Tibial artery (tissue), 1 donor: ENCODE data around the gene LRRC4C.

DNA sequence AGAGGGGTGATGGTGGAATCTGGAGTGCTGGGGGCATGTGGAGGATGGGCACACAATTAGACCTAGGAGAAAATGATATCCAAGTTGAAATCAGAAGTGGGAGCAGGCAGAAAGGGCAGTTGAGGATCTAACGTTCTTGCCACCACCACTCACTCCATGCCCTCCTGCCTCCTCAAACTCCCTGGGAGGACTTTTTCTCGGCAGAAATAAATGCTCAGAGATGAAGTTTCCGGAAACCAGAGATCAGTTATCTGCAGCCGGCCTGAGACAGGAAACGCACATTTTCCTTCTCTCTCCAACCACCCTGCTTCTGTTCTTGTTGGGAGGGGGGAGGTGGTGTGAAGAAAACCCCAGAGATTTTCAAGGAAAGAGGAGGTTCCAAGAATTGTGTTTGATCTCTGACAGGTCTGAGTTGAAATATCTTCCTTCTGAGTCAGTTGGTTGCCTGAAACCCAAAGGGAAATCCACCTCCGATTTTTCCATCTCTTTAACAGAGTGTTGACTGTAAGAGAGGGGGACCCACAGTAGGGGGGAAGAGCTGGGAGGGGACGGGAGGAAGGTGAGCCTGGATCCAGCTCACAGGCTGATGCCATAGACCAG is 100.9 kb downstream of the TRAF6 start:
- PRO-cap, result no peak

DNA sequence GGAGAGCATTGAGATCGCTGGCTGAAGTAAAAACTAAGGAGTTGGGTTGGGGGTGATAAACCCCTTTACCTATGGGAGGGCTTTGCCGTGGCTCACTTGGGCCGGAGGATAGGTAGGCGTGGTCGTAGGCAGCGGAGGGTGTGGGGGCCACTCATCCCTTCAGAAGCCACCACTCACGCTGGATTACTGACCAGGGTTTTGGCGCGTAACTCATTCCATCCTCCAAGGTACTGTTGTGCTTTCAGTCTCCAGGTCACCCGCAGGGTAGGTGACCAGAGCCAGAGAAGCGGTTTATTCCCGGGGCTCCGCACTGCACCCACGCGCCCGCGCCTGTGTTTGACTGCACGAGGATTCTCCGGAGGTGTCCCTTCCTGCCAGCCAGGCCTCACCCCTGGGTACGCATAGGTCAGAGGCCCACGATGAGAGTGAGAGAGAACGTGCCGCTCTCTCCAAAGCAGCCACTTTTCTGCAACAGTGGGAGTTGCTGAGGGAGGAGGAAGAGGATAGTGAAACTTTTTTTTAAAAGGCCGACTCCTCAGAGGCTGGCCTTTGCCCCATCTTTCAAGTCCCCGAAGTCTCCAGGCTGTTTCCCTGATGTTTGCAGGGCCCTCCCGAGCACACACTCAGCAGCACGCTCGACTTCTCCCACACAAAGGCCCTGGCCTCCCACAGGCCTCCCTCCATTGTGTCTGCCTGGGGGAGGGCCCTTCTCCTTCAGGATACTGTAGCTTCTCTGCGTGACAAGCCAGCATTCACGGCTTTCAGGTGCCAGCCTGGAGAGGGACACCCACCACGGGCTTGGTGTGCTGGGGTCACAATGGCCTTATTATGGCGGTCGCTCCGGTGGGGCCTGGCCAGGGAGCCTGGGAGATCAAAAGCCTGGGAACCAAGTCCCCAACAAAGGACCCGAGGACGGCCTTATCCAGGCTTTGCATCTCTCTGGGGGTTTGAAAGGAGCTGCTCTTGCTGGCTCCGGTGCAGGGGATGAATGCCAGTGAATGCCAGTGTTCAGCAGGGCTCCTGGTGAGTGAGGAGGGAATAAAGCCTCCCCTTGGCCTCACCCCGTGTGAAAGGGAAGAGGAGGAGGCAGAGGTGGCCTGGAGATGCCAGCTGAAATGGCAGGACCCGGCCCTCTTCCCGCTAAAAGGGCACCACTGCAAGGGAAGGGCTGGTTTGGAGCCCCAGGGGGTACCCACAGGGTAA is 55.2 kb downstream of the TRAF6 start:
- PRO-cap, result no peak

DNA sequence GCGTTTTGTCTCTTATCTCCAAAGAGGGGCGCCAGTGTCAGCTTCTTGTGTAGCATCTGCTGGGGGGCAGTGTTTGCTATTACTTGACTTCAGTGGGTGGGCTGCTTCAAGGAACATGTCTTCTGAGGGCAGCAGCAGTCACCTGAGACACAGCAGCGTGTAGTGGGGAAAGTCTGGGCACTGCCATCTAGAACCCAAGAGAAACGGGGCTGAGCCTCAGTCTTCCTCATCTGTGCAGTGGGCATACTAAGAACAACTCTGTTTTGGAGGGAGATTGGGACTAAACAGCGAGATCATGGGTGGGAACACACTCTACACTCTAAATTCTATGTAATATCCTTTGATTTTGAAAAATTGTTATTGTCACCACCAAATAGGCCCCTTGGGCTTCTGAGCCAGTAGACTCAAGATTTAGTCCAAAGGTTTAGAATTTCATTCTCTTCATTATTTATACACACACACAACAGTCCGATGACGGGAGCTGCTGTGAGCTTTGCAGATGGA is 51.9 kb downstream of the TRAF6 start:
- PRO-cap, result no peak

DNA sequence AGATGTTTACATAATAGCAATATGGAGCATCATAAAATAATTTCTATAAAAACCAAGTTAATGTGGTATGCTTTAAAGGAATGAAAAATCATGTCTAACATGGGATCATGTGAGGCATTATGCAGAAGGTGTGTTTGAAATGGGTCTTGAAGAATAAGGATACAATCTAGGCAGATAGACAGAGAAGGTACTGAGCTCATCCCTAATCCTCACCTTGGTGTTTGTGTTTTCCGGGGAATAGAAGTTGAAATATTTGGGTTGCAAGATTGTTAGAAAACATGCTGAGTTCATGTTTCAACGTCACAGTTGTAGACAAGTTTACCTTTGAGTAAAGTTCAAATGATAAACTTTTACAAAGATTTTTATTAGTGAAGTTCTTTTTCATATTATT is 853.1 kb upstream of the RAG2 start:
- PRO-cap, result no peak

DNA sequence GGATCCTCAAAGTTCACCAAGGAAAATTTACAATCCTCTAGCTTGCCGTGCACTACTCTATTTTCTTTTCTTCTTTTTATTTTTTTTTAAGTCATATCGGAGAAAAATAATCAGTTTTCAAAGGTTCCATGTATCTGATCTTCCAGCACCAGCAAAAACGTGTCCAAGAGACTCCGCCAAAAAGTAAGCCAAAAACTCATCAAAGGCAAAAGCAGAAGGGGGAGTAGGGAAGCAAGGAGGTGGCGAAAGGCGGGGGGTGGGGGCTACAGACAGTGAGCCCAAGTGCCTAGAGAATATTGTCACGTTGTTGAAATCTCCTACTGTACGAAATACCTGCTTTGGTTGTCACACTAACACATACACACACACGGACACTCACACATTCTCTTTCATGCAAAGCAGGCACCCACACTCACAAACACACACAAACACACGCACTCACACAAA is at the start of gene LRRC4C:
LRRC4C (minus strand) TSS at position 213 of the 447 bp plus-strand sequence.
- PRO-cap, result no peak

DNA sequence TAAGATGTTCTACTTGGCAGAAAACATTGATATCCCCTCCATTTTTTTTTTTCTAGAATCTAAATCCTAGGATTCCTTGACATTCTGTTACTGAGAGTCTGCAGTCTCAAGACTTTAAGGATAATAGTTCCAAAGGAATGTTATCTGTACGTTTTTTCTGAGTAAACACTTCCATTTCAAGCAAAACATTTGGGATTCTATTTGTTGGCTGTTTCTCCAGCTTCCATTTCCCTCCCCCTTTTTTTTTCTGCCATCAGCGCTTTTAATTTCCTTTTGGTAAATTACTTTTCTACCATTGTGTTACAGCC is 402.1 kb upstream of the LRRC4C start:
- PRO-cap, result no peak

- PRO-cap, result no peak
Measured at GRCh38 chr11:43312279-43312893, 590 bp downstream of the API5 start.

- PRO-cap, result no peak
Measured at GRCh38 chr11:43547296-43548276, 133.0 kb upstream of the HSD17B12 start.

- PRO-cap, result no peak
Measured at GRCh38 chr11:43555084-43555757, 125.3 kb upstream of the HSD17B12 start.

- PRO-cap, result no peak
Measured at GRCh38 chr11:43557462-43558167, 122.9 kb upstream of the HSD17B12 start.

- PRO-cap, result unidirectional peak, plus-strand start at chr11:43575297
Measured at GRCh38 chr11:43575040-43575908, 105.3 kb upstream of the HSD17B12 start.

GRCh38 chr11:43681996-43682533 is 1.5 kb downstream of the HSD17B12 start:
- PRO-cap, result no peak

- PRO-cap, result no peak
Measured at GRCh38 chr11:43736058-43736695, 55.6 kb downstream of the HSD17B12 start.

DNA sequence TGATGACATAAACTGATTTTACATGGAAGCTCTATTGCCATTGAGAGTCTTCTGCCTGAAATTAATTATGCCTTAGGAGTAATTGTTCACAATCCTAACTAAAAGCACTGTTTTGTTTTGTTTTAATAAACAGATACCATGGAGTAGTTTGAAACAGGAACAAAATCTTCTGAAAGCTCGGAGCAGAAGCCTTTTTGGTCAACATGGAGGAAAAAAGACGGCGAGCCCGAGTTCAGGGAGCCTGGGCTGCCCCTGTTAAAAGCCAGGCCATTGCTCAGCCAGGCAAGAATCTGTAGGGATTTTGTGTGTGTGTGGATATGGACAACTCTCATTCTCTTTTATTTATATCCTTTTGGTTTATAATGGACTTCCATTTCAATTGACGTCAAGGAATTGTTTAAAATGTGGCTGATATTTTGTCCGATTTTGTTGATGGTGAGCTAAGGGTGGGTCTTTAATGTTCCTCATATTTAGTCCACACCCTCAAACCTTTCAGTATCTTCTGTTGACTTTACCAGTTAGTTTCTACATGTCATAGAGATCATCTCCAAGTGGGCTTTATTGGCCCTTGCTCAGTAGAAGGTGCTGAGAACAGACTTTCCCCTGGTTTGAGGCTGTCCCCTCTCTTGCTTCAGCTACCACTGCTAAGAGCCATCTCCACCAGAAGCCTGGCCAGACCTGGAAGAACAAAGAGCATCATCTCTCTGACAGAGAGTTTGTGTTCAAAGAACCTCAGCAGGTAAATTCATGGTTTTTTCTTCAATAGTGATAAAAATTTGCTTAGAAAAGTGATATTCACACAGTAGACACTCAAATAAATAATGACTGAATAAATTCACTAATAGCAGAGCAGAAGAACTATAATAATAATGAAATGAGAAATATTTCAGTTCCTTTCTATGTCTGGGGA is 2.1 kb downstream of the ALKBH3 start:
- PRO-cap, result no peak

GRCh38 chr11:43905673-43906320 is 25.2 kb downstream of the ALKBH3 start:
- PRO-cap, result no peak

DNA sequence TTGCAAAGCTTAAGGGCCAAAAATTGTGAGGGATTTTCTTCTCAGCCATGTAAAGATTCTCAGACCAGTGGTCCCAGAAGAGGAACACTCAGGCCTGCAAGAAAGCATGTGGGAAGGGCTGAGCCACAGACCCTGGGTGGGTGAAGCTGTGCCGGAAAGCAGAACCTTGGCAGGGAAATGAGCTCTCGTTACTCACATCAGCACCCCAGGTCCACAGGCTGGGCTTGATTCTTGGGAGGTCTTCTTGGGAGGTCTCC is 9.0 kb upstream of the C11orf96 start:
- PRO-cap, result no peak

- PRO-cap, result no peak
Measured at GRCh38 chr11:43962243-43962853, 19.9 kb downstream of the C11orf96 start.

DNA sequence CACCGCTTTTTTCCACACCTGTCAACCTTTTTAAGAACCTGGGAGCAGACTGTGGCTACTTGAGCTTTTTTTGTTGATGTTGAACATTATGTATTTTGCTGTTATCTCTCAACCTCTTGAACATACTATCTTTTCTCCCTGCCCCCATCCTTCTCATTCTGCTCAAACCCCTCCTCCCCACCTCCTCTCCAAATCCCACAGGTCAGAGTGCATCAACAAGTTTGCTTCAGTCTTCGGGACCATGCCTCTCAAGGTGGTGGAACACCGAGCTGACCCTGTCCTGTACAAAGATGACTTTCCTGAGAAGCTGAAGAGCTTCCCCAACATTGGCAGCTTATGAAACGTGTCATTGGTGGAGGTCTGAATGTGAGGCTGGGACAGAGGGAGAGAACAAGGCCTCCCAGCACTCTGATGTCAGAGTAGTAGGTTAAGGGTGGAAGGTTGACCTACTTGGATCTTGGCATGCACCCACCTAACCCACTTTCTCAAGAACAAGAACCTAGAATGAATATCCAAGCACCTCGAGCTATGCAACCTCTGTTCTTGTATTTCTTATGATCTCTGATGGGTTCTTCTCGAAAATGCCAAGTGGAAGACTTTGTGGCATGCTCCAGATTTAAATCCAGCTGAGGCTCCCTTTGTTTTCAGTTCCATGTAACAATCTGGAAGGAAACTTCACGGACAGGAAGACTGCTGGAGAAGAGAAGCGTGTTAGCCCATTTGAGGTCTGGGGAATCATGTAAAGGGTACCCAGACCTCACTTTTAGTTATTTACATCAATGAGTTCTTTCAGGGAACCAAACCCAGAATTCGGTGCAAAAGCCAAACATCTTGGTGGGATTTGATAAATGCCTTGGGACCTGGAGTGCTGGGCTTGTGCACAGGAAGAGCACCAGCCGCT is 65.7 kb downstream of the ALX4 start:
- PRO-cap, result no peak

GRCh38 chr11:44308958-44309569 is 875 bp downstream of the ALX4 start:
- PRO-cap, result no peak

GRCh38 chr11:44352113-44352510 is 42.2 kb upstream of the ALX4 start:
- PRO-cap, result no peak